ENCODE data around the gene PXMP2.

GRCh38 chr12:131671292-131671720, 39.6 kb upstream of the SFSWAP start:
- PRO-cap: no peak
- RAMPAGE, long total RNA, 2 experiments: no peak in any of the 2 experiments

- PRO-cap: no peak
- RAMPAGE, long total RNA, 2 experiments: no peak in any of the 2 experiments
Measured at GRCh38 chr12:131757442-131757864, 46.6 kb downstream of the SFSWAP start.

DNA sequence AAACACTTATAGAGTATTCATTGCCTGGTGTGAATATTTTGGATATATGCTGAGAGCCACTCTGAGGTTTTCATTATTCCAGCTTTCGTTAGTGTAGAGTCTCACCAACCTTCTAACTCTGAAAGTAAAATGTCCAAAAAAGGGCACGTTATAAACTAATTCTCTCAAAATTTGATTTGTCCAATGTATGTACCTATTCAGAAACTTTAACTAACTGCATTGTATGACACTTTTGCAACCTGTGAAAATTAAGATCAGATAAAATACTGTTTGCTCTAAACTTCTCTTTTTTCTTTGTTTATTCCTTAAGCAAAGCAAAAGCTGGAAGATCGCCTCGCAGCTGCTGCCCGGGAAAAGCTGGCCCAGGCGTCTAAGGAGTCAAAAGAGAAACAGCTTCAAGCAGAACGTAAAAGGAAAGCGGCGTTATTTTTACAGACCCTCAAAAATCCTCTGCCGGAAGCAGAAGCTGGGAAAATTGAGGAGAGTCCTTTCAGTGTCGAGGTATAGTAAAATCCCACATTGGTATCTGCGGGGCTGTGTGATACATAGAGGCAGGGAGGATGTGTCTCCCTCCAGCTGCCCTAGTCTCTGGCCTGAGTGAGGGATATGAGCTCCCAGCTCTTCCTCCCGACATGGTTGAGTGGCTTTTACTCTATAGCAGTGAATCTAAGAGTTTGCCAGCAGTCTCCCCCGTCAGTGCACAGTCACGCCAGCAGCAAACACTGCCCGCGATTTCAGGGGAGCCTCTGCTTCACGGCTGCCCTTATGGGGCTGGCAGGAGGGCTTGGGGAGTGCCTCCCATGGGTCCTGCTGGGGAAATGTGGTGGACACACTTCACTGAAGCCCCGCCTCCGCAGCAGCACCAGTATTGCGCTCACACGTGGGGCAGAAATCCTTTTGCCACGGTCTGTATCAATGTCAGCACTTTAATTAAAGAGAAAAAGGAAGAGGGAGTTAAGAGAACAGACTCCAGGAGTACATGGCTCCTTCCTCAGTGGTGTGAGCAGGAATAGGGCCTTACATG, 55.2 kb downstream of the SFSWAP start:
- PRO-cap: no peak
- RAMPAGE, long total RNA, 2 experiments: no peak in any of the 2 experiments

DNA sequence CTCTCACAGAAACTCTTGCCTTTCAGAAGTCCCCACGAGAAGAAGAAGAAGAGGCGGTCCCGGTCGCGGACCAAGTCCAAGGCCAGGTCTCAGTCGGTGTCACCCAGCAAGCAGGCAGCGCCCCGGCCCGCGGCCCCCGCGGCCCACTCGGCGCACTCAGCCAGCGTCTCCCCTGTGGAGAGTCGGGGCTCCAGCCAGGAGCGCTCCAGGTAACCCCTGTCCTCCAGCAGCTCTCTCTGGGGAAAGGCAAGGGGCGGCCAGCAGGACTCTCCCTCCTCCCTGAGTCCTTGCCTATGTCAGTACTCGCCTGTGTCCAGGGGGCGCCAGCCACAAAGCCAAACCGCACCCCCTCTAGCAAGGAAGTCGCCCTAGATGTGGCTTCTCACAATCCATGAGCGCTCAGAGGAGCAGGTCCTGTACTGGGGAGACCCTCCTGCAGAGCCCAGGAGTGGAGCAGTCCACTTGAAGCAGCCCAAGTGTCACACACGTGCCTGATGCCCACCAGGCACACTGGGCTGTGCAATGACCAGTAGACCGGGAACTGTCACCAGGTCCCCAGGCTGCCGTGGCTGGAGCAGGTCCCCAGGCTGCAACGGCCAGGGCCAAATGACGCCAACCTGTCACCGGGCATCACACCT, 30.9 kb upstream of the MMP17 start:
- PRO-cap: no peak
- RAMPAGE, long total RNA, 2 experiments: no peak in any of the 2 experiments

GRCh38 chr12:131909285-131910079, 15.1 kb downstream of the ULK1 start:
- PRO-cap: no peak
- RAMPAGE, long total RNA, 2 experiments: no peak in any of the 2 experiments

- PRO-cap: no peak
- RAMPAGE, long total RNA, 2 experiments: no peak in any of the 2 experiments
Measured at GRCh38 chr12:131928723-131928961, 434 bp upstream of the PUS1 start.

GRCh38 chr12:132043683-132044380, 94.1 kb downstream of the EP400 start:
- PRO-cap: no peak
- RAMPAGE, long total RNA, 2 experiments: no peak in any of the 2 experiments

DNA sequence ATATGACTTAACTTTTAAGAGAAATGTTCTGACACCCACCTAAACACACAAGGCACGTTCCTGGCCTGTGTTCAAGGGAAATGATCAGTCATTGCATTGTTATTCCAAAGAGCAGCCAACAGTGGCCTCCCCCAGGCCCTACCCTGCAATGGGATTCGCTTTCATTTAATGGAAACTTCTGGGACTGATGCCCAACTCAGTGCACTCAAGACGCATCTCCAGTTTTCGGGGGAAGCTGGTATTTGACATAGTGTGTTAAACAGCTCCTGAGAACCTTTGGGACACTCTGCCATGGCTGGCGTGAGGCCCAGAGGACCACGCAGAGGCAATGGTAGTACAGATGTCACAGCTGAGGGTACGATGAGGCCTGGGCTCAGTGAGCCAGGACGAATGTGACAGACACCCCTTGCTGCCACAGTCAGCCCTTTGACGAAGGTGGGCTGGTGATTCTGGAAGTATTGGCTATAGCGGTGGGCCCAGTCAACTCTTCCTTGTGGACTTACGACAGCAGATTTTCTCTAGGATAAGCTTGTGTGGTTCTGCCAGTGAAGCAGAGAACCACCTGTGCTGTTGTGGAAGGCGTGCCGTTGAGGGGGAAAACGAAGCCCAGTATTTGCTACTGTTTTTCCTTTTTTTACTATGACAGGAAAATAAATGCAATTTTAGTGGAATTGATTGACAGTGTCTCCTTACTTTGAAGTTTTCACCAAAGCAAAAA, 65.7 kb downstream of the DDX51 start:
- PRO-cap: no peak
- RAMPAGE, long total RNA, 2 experiments: no peak in any of the 2 experiments

- PRO-cap: no peak
- RAMPAGE, long total RNA, 2 experiments: no peak in any of the 2 experiments
Measured at GRCh38 chr12:132079542-132080211, 64.4 kb downstream of the DDX51 start.

- PRO-cap: unidirectional peak, plus-strand start at chr12:132084285; bidirectional peak, plus-strand start at chr12:132085032, minus-strand start at chr12:132084902
- RAMPAGE, long total RNA, 2 experiments: start-site peak on the plus strand in 2 of 2 experiments, at chr12:132084275-132085435 at its widest, 9 to 27 reads per replicate
Measured at GRCh38 chr12:132084220-132085322, 59.5 kb downstream of the DDX51 start.

DNA sequence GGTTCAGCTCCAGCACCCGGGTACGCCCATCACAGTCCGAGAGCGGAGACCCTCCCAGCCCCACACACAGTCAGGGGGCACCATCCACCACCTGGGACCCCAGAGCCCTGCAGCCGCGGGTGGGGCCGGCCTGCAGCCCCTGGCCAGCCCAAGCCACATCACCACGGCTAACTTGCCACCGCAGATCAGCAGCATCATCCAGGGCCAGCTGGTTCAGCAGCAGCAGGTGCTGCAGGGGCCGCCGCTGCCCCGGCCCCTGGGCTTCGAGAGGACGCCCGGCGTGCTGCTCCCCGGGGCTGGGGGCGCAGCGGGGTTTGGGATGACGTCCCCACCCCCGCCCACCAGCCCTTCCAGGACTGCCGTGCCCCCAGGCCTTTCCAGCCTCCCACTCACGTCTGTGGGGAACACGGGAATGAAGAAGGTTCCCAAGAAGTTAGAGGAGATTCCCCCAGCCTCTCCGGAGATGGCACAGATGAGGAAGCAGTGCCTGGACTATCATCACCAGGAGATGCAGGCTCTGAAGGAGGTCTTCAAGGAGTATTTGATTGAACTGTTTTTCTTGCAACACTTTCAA, 39.4 kb downstream of the DDX51 start:
- PRO-cap: no peak
- RAMPAGE, long total RNA, 2 experiments: no peak in any of the 2 experiments

- PRO-cap: no peak
- RAMPAGE, long total RNA, 2 experiments: no peak in any of the 2 experiments
Measured at GRCh38 chr12:132205019-132205970, 61.0 kb downstream of the NOC4L start.

- PRO-cap: no peak
- RAMPAGE, long total RNA, 2 experiments: no peak in any of the 2 experiments
Measured at GRCh38 chr12:132235160-132235719, 91.0 kb downstream of the NOC4L start.

DNA sequence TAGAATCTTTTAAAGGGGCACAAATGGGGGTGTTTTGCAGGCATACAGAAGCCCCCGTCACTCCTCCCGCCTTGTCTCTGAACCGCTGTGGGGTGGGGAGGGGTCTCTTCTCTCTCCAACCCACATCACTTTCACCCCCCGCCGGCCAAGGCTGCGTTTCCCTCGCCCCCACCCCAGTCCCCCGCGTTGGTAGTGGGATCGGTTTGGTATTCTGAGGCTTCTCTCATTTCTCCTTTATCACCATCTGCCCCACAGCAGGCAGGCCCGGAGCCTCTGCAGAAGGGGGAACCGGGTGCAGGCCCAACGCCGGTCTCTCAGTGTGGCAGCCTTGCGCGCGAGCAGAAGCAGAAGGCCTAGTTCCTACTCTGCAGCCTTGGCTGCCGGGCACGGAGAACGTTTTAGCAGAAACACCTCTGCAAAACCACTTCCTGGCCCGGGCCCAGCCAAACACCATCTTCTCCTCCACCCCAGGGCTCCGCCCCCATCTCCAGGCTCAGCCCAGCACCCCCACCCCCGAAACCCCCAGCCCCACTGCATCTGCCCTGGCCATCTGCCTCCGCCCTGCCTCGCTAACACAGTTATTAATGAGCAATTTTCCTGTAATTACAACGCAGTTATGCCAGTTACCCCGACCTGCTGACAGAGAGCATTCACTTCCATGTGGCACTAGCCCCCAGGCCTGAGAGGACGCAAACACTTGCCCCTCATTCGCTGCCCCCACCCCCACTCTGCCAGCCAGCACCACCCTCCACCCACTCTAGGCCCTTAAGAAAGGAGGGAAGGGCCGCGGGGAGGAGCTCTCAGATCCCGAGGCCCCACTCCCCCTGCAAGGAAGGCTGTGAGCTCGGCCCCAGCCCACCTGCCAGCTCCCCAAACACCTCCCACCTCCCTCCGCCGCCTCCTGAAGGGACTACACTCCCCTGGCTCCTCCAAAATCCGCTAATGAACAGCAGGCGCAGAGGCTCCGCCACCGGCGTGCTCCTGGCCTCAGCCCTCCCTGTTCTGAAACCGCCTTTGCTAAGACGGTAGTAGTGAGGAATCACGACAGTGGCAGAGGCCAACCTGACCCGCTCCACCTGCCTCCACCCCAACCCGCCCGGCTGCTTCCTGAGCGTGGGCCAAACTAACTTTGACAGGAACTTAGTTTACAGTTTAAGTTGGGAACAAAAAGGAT, 44.8 kb upstream of the FBRSL1 start:
- PRO-cap: unidirectional peak, minus-strand start at position 1,004 of the sequence
- RAMPAGE, long total RNA, 2 experiments: no peak in any of the 2 experiments

DNA sequence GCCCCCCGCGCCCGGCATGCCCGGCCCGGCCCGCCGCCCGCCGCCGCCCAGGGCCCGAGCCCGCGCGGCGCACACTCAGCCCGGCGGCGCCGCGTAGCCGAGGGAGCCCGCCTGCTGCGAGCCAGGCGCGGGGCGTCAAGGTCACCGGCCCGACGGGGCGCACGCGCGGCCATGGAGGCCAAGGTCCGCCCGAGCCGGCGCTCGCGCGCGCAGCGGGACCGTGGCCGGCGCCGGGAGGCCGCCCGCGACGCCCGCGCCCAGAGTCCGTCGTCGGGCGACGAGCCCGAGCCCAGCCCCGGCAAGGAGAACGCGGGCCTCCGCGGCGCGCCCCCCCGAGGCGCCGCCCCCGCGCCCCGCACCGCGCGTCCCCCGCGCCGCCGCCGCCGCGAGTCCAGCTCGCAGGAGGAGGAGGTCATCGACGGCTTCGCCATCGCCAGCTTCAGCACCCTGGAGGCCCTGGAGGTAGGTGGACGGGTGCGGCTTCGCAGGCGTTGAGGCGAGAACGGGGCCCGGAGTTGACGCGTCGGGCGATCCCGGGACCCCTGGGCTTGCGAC, 526 bp downstream of the FBRSL1 start:
- PRO-cap: no peak
- RAMPAGE, long total RNA, 2 experiments: no peak in any of the 2 experiments

- PRO-cap: no peak
- RAMPAGE, long total RNA, 2 experiments: no peak in any of the 2 experiments
Measured at GRCh38 chr12:132508146-132508909, 18.4 kb downstream of the FBRSL1 start.

DNA sequence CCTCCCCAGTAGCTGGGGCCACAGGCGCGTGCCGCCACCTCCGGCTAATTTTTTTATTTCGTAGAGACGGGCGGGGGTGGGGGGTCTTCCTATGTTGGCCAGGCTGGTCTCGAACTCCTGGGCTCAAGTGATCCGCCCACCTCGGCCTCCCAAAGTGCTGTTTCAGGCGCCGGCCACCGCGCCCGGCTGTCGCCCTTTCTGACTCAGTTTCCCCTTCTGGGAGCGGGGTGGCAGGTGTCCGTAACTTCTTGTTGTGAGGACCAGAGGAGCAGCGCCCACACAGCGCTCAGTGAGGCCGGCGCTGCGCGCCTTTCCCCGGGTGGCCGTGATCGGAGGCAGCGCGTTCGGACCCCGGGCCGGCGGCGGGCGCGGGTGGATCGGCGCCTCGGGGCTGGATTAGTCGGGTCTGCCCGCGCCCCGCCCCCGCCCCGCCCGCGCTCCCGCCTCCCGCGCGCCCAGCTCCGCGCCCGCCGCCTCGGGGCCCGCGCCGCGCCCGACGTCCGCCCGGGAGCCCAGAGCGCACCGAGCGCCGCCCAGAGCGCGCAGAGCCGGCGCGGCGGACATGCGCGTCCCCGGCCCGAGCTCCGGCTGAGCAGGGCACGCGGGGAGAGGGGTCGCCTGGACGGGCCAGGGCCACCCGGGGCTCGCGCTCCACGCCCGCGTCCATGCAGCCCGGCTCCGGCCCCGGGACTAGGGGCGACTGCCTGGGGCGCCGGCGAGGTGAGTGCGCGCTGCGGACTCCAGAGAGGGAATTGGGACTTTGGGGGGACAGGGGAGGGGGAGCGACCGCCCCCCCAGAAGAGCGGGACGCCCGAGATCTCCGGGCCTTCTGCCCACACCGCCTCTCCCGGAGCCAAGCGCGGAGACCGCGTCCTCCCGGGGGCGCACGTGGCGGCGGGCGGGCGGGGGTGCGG, 50.6 kb downstream of the LRCOL1 start:
- PRO-cap: no peak
- RAMPAGE, long total RNA, 2 experiments: no peak in any of the 2 experiments

GRCh38 chr12:132583402-132584172, 26.8 kb downstream of the LRCOL1 start:
- PRO-cap: no peak
- RAMPAGE, long total RNA, 2 experiments: no peak in any of the 2 experiments

DNA sequence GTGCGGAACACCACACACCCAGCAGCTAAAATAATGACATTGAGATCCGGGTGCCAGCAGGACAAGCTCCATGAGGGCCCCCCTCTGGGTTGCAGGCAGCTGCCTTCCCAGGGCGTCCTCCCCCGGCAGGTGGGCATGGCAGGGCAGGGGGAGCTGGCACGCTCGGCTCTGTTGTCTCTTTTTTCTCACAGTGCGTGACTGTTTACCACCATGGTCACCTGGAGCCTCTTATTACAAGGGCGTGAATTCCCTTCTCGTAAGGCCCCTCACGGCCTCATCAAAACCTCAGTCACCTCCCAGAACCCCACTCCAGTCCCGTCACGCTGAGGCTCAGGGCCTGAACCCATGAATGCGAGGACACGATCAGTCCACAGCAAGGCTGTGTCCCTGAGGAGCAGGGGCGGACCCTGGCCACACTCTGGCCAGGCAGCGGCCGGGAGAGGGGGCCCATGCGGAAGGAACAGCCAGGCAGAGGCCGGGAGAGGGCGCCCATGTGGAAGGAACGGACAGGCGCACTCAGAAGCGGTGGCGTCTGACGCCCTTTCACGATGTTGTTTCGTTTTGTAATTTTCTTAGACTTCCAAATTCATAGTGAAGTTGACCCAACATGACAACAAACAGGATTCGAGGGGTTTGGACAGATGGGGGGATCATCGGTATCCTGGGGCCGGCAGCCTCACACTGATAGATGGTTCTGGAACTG, 10.1 kb downstream of the LRCOL1 start:
- PRO-cap: no peak
- RAMPAGE, long total RNA, 2 experiments: no peak in any of the 2 experiments

GRCh38 chr12:132687230-132688312, at the start of gene PXMP2:
Gene PXMP2 (plus strand): TSS chr12:132687587.
- PRO-cap: bidirectional peak, plus-strand start at chr12:132687623, minus-strand start at chr12:132687424
- RAMPAGE, long total RNA, 2 experiments: start-site peak on the minus strand in 2 of 2 experiments, at chr12:132687333-132687413 at its widest, 78 to 348 reads per replicate

All from lower leg skin (tissue), 2 donors.